ENCODE results near the genes OR4F5, SAMD11 and ISG15.

DNA sequence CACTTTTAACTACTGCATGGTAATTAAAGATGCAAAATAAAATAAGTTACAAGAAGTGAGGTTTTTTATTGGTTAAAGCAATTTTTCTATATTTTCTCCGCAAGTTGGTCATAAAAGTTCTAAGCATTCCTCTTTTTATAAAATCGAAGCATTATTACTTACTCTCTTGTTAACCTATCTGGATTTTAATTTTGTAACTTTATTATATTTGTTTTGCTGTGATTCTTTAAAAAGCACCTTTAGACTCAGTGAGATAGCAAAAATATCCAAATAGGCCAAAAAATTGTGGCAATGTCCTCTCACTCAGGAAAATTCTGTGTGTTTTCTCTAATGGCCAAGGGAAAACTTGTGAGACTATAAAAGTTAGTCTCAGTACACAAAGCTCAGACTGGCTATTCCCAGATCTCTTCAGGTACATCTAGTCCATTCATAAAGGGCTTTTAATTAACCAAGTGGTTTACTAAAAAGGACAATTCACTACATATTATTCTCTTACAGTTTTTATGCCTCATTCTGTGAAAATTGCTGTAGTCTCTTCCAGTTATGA lies at the start of gene OR4F5:
Gene OR4F5 (plus strand): TSS at position 398 of the 547 bp plus-strand sequence.
- RRBS = no CpG with 5 or more reads among the region's 2 CpGs

- RRBS = no CpG with 5 or more reads among the region's 23 CpGs
Measured at GRCh38 chr1:184834-185573, 119.8 kb downstream of the OR4F5 start.

- RRBS = no CpG with 5 or more reads among the region's 3 CpGs
Measured at GRCh38 chr1:793643-794046, 107.2 kb upstream of the OR4F16 start.

DNA sequence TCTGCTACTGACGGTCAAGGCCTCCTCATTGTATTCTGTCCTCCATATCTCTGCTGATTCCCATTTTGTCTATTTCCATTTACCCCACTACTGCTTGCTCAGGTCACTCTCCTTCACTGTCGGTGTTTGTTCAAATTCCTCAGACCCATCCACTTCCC lies 97.2 kb upstream of the SAMD11 start:
- RRBS = no CpG with 5 or more reads among the region's 2 CpGs

- RRBS = no CpG with 5 or more reads among the region's 6 CpGs
Measured at GRCh38 chr1:830703-831106, 93.0 kb upstream of the SAMD11 start.

GRCh38 chr1:846918-847380 lies 76.8 kb upstream of the SAMD11 start:
- RRBS = no CpG with 5 or more reads among the region's 2 CpGs

GRCh38 chr1:923385-924380 lies at the start of gene SAMD11:
Gene SAMD11 (plus strand): TSS chr1:923923.
- RRBS = 5% methylated on average over 77 of the region's 126 CpGs

GRCh38 chr1:943757-944664 lies 15.0 kb downstream of the NOC2L start:
- RRBS = 82% methylated on average over 8 of the region's 33 CpGs

- RRBS = 93% methylated on average over 1 of the region's 23 CpGs
Measured at GRCh38 chr1:946004-946570, 13.0 kb downstream of the NOC2L start.

DNA sequence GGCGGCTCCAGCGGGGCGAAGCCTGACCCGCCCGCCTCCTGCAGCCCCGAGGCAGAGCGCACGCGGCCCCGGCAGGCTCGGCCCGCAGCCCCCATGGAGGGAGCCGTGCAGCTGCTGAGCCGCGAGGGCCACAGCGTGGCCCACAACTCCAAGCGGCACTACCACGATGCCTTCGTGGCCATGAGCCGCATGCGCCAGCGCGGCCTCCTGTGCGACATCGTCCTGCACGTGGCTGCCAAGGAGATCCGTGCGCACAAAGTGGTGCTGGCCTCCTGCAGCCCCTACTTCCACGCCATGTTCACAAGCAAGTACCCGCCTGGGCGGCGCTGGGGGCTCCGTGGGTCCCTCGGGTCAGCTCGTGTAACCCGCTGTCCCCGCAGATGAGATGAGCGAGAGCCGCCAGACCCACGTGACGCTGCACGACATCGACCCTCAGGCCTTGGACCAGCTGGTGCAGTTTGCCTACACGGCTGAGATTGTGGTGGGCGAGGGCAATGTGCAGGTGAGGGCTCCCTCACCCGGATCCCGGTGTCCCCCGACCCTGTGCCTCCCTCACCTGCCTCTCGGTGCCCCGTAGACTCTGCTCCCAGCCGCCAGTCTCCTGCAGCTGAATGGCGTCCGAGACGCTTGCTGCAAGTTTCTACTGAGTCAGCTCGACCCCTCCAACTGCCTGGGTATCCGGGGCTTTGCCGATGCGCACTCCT lies 1.0 kb downstream of the KLHL17 start:
- RRBS = 51% methylated on average over 6 of the region's 58 CpGs

DNA sequence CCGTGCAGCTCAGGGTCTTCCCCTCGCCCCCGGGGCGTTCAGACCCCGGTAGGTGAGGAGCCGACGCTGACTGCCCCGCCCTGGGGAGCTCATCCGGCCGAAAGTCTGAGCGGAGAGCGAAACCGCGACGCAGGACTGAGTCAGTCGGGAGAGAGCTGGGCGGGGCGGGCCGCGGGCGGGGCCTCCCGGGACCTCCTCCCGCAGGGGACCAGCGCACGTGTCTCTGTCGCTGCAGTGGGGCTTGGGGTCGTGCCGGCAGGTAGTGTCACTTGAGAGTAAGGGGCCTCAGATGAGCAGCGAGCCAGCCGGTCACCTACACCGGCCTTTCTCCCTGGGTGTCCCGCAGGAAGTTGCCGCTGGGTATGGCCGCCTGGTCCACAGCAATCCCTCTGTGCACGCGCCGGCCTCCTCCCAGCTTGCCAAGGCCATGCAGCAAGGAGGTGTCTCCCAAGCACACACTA lies 620 bp downstream of the PLEKHN1 start:
- RRBS = 6% methylated on average over 31 of the region's 37 CpGs

- RRBS = no CpG with 5 or more reads among the region's 37 CpGs
Measured at GRCh38 chr1:1012512-1013762, at the start of gene ISG15. Gene ISG15 (plus strand): TSS chr1:1013497.

- RRBS = 43% methylated on average over 28 of the region's 88 CpGs
Measured at GRCh38 chr1:1032868-1033625, 13.1 kb downstream of the AGRN start.

- RRBS = 10% methylated on average over 19 of the region's 113 CpGs
Measured at GRCh38 chr1:1040610-1041506, 20.9 kb downstream of the AGRN start.

DNA sequence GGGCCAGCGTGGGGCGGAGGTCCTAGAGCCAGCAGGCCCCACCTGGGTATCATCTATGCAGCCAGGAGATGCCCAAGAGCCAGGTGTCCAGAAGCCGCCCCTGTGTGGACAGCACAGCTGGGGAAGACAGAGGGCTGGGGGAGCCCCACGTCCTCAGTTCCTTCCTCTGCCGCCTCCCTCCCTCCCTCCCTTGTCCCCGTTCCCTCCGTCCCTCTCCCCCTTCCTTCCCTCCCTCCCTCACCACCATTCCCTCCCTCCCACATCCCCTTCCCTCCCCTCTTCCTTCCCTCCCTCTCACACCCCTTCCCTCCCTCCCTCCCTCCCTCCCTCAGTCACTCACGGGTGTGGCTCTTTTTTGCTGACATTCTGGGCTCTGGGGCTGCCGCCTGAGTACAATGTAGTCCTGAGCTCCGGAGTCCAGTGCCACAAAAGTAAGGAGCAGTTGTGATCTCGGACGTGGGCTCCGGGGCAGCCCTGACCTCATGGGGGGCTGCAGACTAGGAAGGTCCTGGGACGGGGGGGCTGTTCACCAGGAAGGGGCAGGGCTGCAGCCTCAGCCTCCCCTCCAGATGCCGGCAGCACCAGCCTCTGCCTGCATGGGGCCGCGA lies 12.1 kb downstream of the RNF223 start:
- RRBS = 62% methylated on average over 7 of the region's 17 CpGs

DNA sequence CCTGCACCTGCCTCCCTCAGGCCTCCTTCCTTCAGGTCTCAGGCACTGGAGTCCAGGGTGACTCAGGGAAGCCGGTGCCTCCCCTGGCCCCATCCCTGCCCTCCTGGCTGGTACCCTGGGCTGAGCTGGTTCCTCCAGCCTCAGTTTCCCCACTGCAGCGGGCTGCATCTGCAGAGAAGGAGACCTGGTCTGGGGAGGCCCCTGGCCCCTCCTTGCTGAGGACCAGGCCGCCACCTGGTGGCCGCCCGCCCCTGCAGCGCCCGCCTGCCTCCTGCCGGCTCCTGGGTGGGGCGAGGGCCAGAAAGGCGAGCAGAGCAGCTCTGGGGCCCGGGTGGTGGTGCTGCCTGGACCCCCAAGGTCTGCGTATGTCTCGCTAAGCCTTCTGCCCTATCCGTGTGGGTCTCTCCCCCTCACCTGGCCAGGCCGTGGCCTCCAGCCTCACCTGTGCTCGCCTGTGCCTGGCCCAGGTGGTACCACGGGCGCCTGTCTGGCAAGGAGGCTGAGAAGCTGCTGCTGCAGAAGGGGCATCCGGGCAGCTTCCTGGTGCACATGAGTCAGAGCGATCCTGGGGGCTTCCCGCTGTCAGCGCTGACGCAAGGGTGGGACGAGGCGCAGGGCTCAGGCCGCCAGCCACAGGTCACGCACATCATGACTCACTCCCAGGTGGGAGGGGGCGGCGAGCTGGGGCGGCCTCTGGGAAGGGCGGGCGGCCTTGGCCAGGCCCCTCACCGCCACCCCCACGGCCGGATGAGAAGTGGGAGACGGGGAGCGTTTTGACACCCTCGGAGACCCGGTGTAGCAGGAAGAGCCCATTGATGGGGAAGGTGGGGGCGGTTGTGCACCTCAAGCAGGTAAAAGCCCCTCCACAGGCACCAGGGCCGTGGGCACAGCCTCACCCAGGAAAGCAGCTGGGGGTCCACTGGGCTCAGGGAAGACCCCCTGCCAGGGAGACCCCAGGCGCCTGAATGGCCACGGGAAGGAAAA lies 10.1 kb downstream of the RNF223 start:
- RRBS = 8% methylated on average over 7 of the region's 43 CpGs

DNA sequence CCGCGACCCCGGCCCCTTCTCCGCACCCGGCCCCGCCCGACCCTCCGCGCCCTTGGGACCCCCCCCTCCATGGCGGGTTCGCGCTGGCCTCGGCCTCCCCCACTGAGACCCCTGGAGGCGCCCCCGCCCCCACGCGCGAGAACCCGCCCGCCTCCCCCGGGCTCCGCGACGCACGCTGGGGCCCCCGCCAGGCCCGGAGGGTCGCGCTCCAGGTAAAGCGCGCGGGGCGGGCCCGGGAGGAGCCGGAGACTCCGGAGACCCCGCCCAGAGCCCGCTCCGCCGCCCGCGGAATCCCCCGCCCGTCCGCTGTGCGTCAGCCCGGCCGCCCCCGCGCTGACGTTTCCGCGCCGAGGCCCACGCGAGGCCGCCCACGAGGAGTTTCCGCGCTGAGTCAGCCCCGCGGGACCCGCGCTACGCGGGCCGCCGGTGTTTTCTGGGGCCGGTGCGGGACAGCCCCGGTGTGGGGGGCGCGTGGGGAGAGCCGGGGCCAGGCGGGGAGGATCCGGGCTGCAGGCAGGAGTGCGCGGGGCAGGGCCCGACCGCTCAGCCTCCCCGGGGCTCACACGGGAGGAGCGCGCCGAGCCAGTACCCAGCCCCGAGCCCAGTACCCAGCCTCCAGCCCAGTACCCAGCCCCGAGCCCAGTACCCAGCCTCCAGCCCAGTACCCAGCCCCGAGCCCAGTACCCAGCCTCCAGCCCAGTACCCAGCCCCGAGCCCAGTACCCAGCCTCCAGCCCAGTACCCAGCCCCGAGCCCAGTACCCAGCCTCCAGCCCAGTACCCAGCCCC lies 5.0 kb downstream of the TNFRSF18 start:
- RRBS = 7% methylated on average over 32 of the region's 90 CpGs

- RRBS = over 99% methylated on average over 6 of the region's 50 CpGs
Measured at GRCh38 chr1:1267640-1268600, 5.7 kb downstream of the UBE2J2 start.

DNA sequence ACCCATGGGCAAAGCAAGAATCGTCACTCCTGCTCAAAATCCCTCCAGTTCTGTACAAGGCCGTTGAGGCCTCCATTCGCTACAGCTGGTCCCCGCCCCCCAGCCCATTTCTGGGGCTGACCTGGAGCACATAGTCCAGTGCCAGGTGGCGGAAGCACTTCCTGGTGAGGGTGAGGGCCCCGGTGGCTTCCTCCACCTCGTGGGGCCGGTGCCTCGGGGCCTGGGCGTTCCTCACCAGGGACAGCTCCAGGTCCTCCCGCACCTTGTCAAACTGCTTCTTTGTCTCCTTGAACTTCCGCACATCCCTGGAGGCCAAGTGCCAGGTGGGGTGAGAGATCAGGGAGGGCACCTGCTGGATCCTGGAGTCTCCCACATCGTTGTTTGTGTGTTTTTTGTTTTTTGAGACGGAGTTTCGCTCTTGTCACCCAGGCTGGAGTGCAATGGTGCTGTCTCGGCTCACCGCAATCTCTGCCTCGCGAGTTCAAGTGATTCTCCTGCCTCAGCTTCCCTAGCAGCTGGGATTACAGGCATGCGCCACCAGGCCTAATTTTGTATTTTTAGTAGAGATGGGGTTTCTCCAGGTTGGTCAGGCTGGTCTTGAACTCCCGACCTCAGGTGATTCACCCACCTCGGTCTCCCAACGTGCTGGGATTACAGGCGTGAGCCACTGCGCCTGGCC lies 7.2 kb downstream of the ACAP3 start:
- RRBS = no CpG with 5 or more reads among the region's 25 CpGs

DNA sequence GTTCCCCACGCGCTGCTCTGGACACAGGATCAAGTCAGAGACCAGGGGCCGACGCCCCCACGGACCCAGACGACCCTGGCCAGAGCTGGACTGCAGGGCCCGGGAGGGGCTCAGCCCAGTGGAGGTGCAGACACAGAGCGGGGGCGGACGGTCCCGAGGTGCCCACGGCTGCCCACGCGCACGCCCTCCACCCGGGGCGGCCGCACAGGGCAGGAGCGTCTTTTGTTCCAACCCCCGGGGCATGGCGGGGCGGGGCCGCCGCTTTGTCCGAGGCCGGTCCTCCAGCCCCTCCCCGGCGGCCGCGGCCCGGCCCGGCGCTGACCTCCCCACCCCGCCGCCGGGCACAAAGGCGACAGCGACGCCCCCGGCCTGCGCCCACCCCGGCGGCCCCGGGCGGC lies 364 bp downstream of the ACAP3 start:
- RRBS = 1% methylated on average over 15 of the region's 45 CpGs